Skeletal muscle cell (primary cell): ENCODE results near the gene VTI1A.

- RRBS: no CpG with 5 or more reads among the region's 6 CpGs
Observed at GRCh38 chr10:110964161-110964936, 44.9 kb downstream of the SHOC2 start.

DNA sequence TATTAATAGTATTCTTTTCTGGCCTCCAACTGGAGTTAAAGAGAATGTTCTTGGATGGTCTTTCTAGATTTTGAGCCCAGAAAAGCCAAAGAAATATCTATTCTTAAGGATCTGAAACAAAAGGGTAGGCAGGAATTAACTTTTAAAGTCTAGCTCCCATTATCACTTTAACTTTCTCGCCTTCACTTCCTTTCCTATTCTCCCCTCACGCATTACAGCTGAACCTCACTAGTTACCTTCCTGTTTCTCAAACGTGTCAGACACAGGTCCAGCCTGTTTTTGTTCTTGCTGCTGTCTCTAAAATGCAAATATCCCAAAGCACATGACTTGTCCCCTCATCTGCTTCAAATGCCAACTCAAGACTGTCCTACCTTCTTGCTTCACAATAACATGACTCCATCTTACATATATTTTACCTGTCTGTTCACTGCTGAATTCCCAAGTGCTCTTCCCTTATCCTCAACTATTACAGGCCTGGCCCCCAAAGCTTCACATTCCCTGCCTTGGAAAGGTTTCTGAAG is 17.6 kb downstream of the ZDHHC6 start:
- RRBS: no CpG with 5 or more reads among the region's 3 CpGs

- RRBS: under 1% methylated on average over 14 of the region's 76 CpGs
Observed at GRCh38 chr10:112446646-112447920, at the start of gene VTI1A. Gene VTI1A (plus strand): TSS chr10:112447215.

DNA sequence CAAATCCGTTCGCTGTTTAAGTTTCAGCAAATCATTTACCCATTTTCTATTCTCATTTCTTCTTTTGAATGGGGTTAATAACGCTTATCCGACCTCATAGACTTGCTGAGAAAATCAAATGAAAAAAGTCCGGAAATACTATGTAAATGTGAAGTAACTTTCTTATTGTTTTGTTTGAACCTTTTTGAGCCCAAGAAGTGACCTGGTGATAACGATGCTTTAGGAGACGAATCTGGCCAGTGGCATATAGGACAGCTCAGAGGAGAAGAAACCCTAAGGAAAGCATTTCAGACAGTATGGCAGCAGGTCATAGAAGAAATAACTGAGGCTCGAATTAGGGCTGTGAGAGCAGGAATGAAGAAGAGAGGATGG is 130.9 kb downstream of the VTI1A start:
- RRBS: no CpG with 5 or more reads among the region's 8 CpGs

DNA sequence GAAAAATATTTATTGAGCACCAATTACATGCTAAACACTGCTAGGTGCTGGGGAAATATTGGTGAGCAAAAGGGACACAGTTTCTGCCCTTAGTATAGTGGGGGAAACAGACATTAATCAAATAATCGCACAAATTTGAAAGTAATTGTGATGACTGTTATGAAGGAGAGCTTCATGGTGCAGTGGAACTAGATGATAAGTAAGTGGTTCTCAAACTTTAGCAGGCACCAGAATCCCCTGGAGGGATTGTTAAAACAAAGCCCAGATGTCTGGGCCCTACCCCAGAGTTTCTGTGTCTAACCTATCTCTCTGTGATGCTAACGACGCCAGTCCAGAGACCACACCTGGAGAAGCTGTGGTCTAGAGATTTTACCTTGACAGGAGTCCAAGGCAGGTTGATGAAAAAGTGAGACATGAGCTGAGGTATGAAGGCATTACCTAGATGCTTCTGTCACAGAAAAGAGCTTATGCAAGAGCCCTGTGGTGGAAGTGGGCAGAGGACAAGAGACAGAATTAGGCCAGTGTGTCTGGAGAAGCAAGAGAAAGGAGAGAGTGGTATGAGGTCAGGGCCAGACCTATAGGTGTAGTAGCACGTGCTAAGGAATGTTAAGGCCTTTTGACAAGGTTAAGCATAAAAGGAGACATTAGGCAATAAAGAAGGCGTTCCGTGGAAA is 184.4 kb upstream of the TCF7L2 start:
- RRBS: no CpG with 5 or more reads among the region's 6 CpGs

DNA sequence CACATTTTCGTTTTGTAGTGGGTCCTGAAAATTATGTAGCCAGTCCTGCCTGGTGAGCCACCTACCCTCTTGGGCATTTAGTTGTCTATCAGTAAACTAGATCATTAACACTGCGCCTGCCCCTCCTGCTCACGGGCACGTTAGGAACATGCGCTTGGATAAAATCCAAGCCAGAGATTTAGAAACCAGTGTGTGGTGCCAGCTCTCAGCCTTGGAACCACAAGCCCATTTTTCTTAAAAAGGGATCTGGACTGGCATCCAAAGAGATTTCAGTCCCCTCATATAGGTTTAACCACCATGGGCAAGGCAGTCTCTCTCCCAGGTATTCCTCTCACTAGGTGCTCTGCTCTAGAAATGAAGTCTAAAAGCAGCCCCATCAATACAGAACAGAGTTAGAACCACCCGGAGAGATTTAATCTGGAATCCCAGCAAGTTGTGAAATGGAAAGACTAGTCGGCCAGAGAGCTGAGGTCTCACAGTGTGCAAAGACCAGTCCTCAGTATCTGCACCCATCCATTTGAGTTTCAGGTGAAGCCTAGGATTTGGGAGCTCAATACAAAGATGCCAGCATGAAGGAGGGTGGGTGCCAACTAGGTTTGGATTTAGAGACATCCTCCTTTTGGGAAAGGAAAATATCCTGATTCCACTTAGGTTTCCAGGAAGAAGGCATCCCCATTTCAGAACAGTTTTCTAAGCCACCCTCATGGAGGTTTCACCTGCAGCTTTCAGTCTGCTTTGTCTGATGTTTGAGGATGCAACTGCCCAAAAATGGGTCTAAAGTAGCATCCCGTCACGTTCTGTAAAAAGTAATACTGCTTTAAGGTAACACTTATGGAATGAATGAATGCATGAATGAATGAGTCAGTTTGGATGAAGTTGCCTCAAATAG is 123.7 kb upstream of the TCF7L2 start:
- RRBS: no CpG with 5 or more reads among the region's 9 CpGs

GRCh38 chr10:112831437-112831816 is 118.6 kb upstream of the TCF7L2 start:
- RRBS: no CpG with 5 or more reads among the region's 7 CpGs

DNA sequence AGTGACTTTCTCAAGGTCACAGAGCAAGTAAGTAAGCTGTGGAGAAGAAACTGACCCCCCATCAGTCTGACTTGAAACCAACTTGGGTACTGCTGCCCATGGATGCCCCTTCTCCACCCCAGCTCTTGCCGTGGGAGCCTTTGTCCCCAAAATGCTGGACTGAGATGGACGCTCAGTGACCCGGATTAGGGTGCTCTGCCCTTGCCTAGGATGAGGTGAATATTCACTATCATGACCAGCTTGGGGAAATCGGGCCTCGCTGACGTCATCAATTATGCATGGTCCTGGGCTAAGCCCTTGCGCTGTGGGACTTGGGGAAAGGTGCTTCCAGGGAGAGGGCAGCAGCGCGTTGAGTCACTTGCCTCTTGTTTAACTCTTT is 51.6 kb upstream of the TCF7L2 start:
- RRBS: no CpG with 5 or more reads among the region's 9 CpGs

GRCh38 chr10:113020483-113021222 is 70.6 kb downstream of the TCF7L2 start:
- RRBS: no CpG with 5 or more reads among the region's 9 CpGs

DNA sequence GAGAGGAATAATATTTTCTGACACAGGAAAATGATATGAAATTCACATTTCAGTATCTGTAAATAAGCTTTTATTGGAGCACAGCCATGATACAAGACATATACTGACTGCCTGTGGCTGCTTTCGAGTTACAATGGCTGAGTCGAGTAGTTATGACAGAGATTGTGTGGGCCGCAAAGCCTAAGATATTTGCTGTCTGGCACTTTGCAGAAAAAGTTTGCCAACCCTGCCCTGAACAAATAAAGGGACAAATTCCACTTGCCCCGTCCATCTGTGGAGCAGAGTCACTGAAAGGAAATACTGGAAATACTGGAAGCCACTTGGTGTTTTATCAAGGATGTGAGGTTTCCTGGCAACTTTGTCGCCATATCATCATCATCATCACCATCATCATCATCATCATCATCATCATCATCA is 85.7 kb downstream of the TCF7L2 start:
- RRBS: no CpG with 5 or more reads among the region's 5 CpGs

- RRBS: no CpG with 5 or more reads among the region's 3 CpGs
Observed at GRCh38 chr10:113041978-113042617, 92.1 kb downstream of the TCF7L2 start.

- RRBS: no CpG with 5 or more reads among the region's 14 CpGs
Observed at GRCh38 chr10:113052921-113053605, 103.0 kb downstream of the TCF7L2 start.

DNA sequence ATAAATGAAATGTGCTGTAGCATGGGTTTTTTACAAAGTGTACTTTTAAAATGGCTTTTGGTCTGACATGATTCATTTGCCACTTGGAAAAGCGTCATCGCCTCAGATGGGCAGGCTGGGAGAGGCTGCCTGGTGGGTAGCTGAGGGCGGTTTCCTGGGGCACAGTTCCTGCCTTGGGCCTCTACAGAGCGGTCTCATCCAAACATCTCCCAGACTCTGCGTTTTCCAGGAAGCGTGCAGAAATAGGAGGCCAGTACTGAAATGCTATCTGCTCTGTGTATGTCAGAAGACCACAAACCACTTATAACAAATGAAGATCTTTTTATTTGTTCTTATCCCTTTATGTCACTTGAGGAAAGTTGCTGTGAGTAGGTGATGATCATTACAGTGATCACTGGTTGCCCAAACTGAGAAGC is 106.7 kb downstream of the TCF7L2 start:
- RRBS: no CpG with 5 or more reads among the region's 6 CpGs

GRCh38 chr10:113126468-113127078 is 176.5 kb downstream of the TCF7L2 start:
- RRBS: 2% methylated on average over 20 of the region's 49 CpGs

DNA sequence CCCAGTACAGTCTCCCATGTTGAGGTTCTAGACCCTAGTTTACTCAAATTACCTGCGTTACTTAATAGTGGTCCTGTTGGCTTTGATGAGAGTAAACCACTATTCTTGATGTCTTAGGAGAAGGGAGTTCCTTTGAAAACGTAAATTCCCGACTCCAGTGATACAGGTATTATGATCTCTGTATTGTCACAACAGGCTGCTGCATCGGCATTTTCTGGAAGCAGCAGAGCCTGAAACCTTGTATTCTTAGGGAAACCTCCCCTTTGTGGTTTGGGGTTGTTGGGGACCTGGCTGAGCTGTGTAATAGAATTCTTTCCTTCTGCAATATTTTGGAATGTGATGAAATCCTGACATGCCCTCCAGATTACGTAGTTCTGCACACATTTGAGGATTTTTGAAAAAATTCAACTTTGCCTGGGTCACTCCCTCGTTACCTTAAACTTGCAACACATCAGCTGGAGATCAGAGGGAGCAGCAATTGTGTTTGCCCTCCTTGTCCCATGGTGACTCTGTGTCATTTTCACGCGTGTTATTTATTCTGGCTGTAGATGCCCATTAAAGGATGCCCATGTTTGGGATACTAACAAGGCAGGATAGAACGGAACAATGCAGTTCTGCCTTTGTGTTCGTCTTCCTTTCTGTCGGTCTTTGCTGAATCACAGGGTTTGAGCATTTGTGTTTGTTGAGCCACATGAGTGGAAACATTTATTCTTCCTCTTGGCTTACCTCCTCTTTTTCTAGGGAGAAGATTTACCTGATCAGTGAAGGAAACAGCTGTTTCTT is 181.6 kb downstream of the TCF7L2 start:
- RRBS: no CpG with 5 or more reads among the region's 11 CpGs

GRCh38 chr10:113132701-113133319 is 182.8 kb downstream of the TCF7L2 start:
- RRBS: 12% methylated on average over 4 of the region's 13 CpGs

GRCh38 chr10:113381860-113382290 is 171.0 kb upstream of the HABP2 start:
- RRBS: no CpG with 5 or more reads among the region's 7 CpGs

GRCh38 chr10:113425504-113425997 is 127.3 kb upstream of the HABP2 start:
- RRBS: no CpG with 5 or more reads among the region's 8 CpGs

DNA sequence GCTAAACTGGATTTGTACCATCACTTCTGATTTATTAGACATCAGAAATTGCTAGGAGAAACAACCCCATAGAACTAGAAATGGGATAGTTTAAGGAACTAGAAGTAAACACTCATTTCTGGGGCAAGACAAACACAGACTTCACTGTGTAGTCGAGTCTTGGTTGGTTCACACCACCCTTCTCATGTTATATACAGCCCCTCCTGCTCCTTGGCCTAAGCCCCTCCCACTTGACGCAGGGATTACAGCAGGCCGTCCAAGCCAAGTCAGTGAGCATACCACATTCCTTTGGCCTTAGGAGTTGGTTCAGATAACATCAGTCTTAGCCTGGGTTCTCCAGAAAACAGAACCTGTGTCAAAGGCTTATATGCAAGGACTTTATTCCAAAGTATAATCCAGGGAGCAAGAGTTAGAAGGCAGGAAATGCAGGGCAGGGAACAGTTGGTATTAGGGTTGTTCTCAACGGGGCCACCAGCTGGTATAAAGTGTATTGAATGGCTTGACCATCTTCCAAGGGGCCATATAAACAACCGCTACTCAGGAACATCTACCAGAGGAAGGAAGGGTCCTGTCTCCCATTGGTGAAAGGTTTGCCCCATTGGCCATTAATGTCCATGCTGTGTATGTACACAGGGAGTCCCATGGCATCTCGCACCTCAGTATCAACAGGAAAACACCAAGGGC is 2.2 kb upstream of the NRAP start:
- RRBS: no CpG with 5 or more reads among the region's 6 CpGs